GM12892 (cell line): ENCODE results near the genes LDLR, KANK2, TSPAN16, ELAVL3, ZNF136 and ZNF709.

- RRBS, result no CpG with 5 or more reads among the region's 25 CpGs
These were observed at the start of gene LDLR for GRCh38 chr19:11088910-11089590. Gene LDLR, plus strand, starts transcription at chr19:11089463.

DNA sequence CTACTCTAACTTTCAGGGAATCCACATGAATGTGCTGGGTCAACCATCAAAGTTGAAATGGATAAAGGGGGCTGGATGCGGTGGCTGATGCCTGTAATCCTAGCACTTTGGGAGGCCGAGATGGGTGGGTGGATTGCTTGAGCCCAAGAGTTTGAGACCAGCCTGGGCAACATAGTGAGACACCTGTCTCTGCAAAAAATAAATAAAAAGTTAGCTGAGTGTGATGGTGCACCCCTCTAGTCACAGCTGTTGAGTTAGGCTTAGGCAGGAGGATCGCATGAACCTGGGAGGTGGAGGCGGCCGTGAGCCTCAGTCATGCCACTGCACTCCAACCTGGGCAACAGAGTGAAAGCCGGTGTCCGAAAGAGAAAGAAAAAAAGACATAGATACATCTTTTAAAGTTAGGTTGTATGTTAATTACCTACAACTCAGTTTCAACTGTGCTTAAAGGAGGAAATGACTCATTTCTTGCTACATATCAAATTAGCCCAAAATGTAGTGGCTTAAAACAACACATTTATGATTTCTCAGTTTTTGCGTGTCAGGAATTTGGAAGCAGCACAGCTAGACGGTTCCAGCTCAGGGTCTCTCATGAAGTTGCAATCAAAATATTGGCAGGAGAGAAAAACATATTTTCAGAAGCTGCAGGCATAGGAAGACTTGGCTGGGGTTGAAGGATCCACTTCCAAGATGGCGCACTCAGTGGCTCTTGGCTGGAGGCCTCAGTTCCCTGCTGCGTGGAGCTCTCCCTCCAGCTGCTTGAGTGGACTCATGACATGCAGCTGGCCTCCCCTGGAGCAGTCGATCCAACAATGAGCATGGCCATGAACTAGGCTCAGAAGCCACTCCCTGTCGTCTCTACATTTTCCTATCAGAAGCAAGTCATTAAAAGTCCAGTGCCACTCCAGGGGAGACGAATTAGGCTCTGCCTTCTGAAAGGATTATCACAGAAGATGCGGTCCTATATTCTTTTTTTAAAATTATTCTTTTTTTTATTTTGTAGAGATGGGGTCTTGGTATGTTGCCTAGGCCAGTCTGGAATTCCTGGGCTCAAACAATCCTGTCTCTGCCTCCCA is 7.0 kb downstream of the LDLR start:
- RRBS, result no CpG with 5 or more reads among the region's 15 CpGs

DNA sequence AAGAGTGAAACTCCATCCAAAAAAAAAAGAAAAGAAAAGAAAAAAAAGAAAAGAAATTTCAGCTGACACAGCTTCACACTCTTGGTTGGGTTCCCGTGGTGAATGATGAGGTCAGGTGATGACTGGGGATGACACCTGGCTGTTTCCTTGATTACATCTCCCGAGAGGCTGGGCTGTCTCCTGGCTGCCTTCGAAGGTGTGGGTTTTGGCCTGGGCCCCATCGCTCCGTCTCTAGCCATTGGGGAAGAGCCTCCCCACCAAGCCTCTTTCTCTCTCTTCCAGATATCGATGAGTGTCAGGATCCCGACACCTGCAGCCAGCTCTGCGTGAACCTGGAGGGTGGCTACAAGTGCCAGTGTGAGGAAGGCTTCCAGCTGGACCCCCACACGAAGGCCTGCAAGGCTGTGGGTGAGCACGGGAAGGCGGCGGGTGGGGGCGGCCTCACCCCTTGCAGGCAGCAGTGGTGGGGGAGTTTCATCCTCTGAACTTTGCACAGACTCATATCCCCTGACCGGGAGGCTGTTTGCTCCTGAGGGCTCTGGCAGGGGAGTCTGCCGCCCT is 22.0 kb downstream of the LDLR start:
- RRBS, result no CpG with 5 or more reads among the region's 15 CpGs

- RRBS, result 2% methylated on average over 25 of the region's 72 CpGs
These were observed at the start of gene KANK2 for GRCh38 chr19:11197414-11198266. Gene KANK2, minus strand, starts transcription at chr19:11197545.

DNA sequence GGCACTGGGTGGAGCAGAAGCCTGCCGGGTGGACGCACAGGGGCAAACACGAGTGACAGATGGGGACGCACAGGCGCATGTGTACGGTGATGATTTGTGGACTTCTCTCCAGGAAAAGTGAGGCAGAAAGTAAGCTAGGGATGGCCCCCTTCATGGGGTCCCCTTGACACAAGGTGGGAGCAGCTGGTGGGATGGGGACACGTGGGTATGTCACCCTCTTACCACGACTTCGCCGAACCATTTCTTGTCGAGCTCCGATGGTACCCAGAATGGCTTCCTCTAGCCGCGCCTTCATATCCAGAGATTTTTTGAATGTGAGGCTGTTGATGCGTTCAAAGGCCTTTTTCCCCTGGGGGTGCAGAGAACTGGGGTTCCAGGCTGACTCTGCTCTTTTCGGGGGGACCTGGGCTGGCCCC is 18.2 kb upstream of the KANK2 start:
- RRBS, result no CpG with 5 or more reads among the region's 16 CpGs

- RRBS, result 93% methylated on average over 2 of the region's 14 CpGs
These were observed 19.5 kb upstream of the KANK2 start for GRCh38 chr19:11216773-11217261.

GRCh38 chr19:11295772-11296268 is at the start of gene TSPAN16:
Gene TSPAN16, plus strand, starts transcription at chr19:11296160.
- RRBS, result no CpG with 5 or more reads among the region's 7 CpGs

DNA sequence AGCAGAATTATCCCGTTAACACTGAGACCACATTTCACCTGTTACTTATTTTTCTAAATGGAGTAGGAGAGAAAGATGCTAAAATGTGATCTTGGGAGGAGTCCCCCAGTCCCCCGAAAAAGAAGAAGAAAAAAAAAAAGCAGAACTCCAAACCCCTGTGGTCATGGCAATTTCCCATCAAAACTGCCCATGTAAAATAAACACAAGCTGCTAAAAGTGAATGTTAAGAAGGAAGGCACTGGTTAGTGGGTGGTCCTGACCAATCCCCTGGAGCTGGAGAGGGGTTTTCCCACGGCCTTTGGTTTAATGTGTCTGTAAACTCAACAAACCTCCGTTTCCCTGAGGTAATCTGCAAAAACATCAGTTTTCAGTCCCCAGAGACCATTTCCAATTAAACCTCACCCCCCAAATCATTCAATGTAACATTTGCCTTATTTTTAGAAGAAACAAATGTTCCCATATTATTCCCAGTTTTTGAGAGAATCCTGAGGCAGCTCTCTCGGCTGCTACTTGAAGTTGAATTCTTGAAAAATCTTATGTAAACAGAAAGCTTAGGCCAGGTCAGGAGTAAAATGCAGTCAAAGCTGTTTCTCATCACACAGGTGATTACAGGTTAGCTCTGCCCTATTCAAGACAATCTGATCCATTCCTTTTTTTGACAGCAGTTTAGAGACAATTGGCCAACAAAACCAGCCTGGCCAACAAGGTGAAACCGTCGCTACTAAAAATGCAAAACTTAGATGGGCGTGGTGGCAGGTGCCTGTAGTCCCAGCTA is 17.0 kb downstream of the RAB3D start:
- RRBS, result no CpG with 5 or more reads among the region's 8 CpGs

DNA sequence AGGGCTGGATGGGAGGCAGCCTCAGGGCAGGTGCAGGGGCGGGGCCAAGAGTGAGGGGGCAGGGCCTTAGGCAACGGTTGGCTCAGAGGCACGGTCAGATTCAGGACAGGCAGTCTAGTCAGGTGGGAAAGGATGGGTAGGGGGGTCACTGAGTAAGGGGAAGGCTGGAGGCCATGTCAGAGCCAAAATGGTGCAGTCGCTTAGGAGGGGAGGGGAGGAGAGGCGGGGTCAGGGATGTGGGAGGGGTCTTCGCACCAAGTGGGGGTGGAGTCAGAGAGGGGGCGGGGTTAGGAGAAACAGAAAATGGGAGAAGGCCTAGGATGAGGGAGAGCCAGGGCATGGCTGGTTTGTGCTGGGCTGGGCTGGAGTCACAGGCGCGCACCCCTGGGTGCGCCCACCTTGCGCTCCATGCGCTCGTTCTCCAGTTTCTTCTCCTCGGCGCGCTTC is 6.7 kb upstream of the RGL3 start:
- RRBS, result no CpG with 5 or more reads among the region's 16 CpGs

- RRBS, result 47% methylated on average over 39 of the region's 94 CpGs
These were observed at the start of gene ELAVL3 for GRCh38 chr19:11480530-11481432. Gene ELAVL3, minus strand, starts transcription at chr19:11481046.

DNA sequence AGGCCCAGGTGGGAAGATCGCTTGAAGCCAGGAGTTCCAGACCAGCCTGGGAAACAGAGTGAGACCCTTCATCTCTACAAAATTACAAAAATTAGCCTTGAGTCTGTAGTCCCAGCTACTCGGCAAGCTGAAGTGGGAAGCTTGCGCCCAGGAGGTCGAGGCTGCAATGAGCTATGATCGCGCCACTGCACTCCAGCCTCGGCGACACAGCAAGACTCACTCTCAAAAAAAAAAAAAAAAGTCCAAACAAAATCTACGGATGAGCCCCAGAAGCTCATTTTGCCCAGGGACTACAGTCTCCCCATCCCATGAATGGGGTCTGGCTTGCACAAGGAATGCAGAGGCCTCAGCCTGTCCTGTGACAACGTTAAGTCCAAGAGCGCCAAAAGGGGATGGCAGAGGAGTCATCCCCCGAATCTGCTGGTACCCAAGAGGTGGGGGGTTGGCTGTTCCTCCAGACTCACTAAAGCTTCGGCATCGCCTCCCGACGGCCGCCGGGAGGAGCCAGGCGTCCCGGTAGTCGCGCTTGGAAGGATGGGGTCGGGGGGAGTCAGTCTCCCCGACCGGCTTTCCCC is 440 bp downstream of the ELOF1 start:
- RRBS, result under 1% methylated on average over 6 of the region's 25 CpGs

DNA sequence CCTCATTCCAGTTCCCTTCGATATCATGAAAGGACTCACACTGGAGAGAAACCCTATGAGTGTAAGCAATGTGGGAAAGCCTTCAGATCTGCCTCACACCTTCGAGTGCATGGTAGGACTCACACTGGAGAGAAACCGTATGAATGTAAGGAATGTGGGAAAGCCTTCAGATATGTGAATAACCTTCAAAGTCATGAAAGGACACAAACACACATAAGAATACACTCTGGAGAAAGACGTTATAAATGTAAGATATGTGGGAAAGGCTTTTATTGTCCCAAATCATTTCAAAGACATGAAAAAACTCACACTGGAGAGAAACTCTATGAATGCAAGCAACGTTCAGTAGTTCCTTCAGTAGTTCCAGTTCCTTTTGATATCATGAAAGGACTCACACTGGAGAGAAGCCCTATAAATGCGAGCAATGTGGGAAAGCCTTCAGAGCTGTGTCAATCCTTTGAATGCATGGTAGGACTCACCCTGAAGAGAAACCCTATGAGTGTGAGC is 16.2 kb upstream of the ZNF439 start:
- RRBS, result no CpG with 5 or more reads among the region's 6 CpGs

GRCh38 chr19:11968492-11969021 is 3.7 kb downstream of the ZNF763 start:
- RRBS, result no CpG with 5 or more reads among the region's 3 CpGs

DNA sequence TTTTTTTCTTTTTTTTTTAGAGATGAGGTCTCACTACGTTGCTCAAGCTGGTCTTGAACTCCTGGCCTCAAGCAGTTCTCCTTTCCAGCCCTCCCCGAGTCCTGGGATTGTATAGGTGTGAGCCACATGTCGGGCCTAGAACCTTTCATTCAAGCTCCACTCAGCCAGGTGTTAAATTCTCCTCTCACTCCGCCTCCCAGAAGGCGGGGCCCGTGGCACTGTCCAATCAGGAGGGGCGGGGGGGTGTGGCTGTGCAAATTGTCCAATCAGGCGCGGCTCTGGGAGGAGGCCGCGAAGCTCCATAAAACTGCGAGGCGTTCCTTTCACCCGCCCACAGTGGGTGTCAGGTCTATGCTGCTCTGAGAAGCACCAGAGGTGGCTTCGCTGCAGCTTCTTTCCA is 3.1 kb upstream of the ZNF625 start:
- RRBS, result no CpG with 5 or more reads among the region's 15 CpGs

- RRBS, result 1% methylated on average over 13 of the region's 62 CpGs
These were observed at the start of gene ZNF136 for GRCh38 chr19:12162647-12163790. Gene ZNF136, plus strand, starts transcription at chr19:12163096.

DNA sequence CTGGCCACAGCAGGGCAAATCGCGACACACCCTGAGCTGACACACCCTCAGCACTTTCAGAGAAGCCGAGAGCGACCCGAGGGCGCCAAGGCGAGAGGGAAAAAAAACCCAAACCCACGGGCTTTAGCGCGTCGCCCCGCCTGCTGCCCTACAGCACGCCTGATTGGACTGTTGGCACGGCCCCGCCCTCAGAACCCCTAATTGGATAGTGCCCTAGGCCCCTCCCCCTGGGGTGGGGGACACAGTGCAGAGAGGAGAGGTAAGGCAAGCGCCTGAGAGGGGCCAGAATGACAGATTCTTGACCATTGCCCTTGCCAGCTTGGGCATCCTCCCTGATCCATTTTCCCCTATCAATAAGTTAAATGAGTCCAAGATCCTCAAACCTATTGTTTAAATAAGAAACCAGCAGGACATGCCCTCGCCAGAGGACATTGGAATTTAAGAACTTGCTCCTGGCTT is 28.3 kb downstream of the ZNF44 start:
- RRBS, result no CpG with 5 or more reads among the region's 17 CpGs

DNA sequence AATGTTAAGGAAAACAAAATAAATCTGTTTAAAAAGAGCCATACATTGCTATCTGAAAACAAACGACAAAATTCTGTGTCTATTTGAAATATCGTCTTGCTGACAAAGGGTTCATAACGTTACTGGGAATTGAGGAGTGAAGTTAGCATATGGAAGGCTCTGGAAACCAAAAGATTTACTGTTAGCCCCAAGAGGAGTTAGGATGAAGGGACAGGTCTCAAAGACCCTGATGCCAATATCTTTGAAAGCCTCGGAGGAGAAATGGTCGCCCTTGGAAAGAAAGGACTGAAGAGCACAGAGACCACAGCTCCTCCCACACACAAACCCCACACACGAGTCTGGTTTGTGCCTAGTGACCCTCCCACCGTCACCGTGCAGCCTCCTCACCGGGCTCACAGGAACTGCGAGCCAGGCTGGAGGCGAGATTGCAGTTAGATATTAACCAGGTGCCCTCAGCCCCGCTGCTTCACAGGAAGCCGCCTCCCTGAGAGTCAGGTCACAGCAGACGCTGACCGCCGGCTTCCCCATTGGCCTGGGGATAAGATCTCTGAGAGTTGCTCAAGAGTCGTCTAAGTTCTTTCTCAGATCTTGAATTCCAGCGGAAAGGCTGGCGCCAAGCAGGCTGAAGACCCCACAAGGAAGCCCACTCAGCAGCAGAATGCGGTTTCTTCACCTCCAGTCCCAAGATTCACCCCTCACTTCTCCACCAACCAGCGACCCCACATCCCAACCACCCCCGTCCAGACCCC is 982 bp downstream of the ZNF44 start:
- RRBS, result no CpG with 5 or more reads among the region's 22 CpGs

DNA sequence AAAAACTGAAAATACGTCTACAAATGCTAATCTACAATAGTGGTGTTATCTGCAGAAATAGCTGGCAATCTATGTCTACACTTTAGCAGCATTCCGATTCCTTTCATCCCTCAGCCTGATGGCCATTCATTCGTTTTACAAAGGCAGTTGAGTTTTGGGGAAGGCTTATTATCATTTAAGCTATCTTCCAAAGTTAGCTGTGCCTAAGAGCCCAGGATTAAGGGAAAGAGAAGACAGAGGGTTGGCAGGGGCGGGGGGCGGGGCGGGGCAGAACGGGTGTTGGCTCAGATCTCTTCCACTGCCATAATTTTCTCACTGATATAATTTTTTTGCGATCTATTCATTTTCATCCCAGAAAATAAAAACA is 1.9 kb upstream of the ZNF44 start:
- RRBS, result no CpG with 5 or more reads among the region's 8 CpGs

GRCh38 chr19:12484313-12485428 is at the start of gene ZNF709:
Gene ZNF709, minus strand, starts transcription at chr19:12484816.
- RRBS, result 2% methylated on average over 16 of the region's 70 CpGs

DNA sequence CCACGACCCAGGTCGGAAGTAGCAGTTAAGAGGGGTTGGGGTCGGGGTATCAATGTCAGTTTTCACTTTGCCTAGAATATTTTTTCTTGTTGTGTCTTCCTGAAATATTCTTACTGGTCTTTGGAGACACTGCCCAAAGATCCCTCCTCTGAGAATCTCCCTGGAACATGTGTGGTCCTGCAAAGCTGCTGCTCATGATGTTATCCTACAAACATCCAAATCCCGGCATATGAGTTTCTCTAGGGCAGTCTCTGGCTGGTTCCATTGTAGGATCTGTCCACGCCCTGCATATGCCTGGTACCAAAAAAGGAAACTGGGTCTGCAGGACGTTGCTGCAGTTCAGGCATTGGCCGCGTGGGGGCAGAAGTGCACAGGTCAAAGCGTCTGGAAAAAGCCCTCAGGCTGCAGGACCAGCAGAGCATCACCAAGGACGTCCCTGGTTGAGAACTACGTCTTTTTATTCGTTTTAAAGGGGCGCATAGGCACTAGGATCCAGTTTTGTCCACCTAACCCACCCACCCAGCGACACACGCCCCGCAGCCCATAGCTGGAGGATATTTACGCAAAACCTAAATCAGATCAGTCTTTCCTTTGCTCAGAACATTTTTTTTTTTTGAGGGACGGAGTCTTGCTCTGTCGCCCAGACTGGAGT is 12.7 kb upstream of the ZNF564 start:
- RRBS, result no CpG with 5 or more reads among the region's 19 CpGs